Neural crest cell (in vitro differentiated cells): ENCODE measurements around a stretch of chr11.

DNA sequence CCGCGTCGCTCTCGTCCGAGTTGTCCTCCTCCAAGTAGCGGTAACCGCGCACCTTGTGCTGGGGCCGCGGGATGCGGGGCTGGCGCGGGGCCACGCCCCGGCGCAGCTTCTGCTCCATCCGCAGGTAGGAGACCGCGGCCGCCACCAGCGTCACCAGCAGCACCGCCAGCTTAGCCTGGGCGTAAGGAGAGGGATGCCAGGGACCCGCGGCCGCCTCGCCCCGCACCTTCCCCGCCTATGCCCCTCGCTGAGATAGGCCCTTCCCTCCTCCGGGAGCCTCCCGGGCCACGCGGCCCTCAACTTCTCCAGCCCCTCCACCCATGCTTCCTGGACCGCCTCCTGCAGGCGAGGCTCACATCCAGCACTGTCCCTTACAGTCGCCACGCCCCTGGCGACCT lies 12.2 kb downstream of the UNC93B1 start:
- PRO-cap: no peak

DNA sequence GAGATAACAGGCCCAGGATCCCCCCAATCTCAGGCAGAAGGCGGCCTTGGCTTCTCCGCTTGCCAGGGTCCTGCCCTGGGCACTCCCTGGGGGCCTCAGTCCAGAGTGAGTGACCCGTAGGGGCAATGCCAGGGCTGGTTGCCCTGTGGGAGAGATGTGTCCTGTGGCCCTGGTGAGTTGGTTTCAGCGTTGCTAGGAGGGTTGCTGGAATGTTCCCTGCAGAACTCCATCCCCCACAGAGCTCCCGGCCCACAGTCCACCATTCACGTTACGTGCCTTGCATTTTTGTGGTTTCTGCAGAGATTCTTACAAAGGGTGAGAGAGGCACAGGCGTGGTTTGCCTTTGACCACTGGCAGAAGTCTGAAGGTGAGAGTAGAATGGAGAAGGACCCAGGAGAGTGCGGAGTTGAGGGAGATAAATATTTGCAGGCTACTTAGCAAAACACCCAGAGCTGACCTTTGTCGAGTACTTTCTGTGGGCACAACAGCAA lies 3.0 kb downstream of the ALDH3B1 start:
- PRO-cap: bidirectional peak, plus-strand start at position 356 of the sequence, minus-strand start at position 185 of the sequence

- PRO-cap: no peak
Observed at GRCh38 chr11:68039150-68039672, 386 bp downstream of the TCIRG1 start.

- PRO-cap: no peak
Observed at GRCh38 chr11:68039673-68040102, 863 bp downstream of the TCIRG1 start.

DNA sequence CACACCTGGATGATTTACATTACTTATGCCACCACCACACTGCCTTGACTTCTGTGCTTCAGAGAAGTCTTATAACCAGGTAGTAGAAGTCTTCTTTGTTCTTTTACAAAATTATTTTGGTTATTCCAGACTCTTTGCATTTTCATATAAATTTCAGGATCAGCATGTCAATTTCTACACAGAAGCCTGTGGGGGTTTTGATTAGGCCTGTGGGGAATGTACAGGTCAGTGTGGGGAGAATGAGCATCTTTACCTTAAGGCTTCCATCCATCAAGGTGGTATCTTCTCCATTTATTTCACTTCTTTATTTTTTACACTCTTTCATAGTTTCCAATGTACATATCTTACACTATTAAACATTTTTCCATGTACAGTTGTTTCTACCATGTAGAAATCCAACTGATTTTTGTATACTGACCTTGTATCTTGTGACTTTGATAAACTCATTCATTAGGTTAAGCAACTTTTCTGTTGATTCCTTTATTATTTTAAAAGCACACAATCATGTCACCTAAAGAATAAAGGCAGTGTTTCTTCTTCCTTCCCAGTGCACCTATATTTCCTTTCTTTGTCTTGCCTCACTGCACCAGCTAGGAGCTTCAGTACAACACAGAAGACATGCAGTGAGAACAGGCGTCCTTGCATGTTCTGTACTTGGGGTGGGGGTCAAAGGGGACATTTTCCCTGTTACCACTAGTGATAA lies 19.5 kb downstream of the TCIRG1 start:
- PRO-cap: no peak

DNA sequence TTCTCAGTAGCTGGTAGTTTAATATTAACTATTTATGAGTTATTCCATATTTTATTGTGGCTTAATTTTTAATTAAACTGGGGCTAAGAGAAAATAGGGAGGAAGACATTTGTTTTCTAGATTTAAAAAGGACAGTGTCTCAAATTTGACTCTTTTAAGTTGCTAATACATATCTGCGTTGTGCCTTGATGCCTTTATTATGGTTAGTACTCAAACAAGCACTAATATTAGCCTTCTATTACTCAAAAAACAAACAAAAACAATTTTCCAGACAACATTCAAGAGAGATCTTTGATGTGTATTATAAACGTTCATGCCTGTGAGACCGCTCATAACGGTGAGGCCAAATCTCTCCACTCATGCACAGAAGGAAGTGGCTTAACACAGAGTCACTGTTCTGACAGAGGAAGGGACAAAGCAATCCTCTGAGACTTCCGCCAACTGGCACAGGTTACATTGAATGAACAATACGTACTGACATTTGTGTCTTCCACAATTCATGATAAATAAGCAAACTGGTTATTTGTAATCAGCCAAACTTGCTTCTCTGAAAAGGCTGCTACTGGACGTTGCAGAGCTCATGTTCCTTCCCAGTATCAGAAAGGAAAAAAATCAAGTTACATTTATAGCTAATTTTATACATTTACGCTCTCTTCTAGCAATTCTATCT lies 30.5 kb downstream of the CHKA start:
- PRO-cap: no peak

DNA sequence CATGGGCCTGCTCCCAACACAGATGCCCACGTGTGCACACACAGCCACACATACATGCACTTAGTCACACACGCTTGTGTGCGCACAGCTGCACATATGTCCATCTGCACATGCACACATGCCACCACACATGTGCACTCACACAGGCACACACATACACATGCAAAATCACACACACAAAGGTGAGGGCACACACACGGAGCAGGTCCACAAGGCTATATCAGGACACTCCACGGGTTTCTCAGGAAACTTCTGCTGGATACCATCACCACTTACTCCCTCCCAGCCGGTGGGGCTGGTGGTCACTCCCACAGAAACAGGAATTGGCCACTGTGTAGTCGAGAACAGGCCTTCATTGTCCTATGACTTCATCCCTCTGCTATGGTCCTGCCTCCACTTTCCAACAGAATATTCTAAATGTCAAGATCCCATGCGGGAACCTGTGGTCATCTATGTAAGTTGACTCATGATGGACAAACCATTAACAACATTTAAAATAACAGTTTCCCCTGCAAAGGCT lies 2.2 kb downstream of the C11orf24 start:
- PRO-cap: bidirectional peak, plus-strand start at position 411 of the sequence, minus-strand start at position 254 of the sequence

DNA sequence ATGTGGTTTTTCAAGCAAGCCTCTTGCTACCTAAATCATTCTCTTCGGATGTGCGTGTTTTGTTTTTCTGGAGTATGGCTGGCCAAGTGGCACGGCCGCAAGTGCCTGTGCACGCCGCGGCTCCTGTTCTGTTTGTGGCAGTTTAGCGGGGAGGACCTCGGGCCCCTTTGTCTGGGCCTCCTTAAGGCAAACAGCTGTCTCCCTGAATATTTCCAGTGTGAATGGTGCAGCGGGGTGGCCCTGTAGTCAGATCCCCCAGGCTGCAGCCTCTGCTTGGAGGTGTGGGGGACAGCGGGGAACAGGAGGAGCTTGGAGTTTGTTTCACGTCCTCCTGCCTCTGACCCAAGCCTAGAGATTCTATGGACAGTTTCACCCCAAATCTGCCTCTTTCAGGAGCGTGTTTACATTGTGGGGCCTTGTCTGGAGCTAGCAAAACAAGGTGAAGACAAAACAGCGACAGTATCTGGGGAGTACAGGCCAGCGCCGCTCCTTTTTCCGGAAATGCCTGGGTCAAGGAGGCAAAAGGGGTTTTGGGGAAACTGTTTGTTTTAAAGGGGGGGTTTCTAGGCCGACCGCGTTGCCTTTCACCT lies 1.3 kb downstream of the LRP5 start:
- PRO-cap: bidirectional peak, plus-strand start at position 215 of the sequence, minus-strand start at position 134 of the sequence

DNA sequence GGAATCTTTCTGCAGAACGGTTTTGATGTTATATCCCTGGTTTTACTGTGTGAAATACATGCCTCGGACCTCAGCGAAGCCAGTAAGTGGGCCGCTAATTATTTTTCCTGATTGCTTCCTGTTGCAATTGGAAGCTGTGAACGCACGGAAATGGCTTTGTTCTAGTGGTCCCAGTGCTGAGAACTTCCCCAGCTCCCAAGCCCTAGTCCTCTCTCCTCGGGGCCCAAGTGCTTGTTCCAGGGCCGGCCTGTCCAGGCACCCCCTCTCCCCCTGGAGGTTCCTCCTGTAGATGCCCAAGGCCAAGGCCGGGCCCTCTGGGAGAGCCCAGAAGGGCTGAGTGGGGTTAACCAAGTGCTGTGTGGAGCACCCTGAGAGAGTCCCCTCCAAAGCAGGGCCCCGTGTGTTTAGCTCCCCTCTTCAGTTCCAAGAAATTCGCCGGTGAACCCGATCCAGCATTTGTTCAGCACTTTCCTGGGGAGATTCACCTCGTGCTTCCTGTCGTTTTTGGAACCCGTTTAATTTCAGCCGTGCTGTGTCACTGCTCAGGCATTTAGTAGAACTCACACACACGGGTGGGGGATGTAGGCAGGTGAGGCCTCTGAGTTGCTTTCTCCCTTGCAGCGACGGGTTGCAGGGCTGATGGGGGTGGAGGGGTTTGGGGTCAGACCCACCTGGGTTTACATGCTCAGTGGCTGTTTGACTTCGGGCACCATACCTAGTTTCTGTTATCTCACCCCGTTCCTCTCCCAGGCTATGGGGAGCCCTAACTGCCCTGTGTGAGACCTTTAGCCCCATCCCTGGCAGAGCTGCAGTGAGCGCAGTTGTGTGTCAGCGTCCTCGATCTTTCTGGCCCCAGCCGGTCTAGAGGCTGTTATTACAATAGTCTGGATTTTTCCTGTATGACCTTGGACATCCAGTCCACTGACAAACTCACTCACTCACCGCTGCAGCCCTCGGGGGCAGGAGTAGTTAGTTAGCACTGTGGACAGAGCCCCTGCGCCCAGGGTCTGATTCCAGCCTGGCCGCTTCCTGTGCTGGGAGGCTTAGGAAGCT lies 2.4 kb downstream of the LRP5 start:
- PRO-cap: no peak

DNA sequence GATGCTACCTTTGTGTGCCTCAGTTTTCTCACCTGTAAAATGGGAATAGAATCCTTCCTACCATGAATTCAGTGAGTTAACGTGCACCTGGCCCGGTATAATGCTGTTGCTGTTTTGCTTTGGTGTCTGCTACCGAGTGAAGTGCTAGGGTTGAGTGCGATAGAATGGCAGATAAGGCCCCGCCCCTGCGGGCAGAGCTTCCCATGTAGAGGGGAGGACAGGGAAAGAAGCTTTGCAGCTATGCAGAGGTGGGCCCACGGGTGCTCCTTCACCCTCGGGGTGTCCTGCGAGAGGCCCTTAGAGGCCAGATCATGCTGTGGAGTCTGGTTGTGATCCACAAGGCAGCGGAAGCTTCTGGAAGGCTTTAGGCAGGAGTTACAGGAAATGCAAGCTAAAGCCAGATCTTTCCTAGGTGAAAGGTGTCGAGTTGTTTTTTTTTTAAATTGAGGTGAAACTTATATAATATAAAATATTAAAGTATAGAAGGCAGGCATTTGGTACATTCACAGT lies 3.2 kb downstream of the LRP5 start:
- PRO-cap: no peak

- PRO-cap: no peak
Observed at GRCh38 chr11:68373506-68374086, 61.2 kb downstream of the LRP5 start.

DNA sequence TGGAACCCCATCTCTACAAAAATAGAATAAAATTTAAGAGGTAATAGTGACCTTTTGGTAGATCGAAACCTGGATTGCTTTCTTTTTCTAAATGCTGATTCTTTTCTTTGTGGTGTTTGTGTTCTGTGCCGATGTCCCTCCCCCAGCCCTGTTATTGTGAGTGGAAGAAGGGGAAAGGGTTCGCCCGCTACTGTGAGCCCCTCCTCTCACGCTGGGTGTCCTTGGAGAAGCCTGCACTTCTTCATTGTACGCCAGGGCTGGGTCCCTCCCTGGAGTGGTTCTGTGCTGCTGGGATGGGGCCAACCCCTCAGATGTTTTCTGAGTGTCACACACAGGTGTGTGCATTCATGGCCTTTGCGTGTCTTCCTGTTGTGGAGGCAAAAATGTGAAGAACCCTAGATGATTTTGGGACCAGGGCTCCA lies 59.7 kb upstream of the PPP6R3 start:
- PRO-cap: no peak

DNA sequence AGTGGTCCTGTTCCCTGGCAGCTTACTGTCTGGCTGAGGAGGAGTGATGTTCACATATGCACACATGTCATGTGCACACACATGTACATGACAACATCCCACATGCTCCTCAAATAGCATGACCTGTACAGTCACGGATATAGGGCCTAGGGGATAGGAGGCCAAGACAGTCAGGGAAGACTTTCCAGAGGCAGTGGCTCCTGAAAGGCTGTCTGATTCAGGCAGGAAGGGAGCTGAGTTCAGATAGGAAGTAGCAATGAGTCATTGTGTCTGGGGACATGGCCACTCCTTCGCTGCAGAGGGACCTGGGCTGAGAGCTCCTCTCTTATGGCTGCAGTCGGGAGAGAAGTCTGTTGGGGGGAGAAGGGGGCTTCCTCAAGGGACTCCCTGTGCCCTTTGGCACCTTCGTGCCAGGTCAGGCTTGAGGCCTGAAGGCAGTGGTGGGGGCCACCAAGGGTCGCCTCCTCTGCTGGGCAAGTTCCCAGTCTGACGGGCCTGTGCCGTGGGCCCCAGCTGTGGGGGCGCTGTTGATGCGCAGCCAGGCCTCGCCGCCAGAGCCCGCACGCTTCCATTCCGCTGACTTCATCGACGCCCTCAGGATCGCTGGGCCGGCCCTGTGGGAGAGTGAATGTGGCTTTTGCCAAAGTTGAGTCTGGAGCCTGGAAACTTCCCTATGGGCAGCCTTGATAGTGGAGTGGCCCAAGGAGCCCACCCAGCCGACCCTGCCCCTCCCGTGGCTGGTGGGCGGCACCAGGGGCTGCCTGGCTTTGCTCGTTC lies 23.0 kb upstream of the PPP6R3 start:
- PRO-cap: no peak

DNA sequence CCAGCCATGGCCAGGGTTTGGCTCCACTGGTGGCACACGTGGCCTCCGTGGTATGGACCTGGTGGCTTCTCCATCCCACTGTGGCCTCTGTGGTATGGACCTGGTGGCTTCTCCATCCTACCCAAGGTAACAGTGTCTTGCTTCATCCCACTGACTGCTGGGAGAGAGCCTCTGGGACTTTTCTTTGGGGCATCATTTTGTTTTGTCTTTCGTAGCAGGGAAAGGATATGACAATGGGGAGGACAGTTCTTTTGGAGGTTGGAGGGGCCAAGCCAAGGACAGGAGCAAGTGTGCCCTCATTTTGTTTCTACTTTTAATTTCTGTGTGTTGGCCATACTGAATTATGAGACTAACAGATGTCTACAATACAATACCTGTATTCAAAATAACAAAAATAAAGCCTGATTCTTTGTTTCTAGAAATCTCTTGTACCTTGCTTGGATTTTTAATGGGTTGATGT lies 69.4 kb upstream of the GAL start:
- PRO-cap: no peak

GRCh38 chr11:68660497-68660952 lies 23.8 kb upstream of the GAL start:
- PRO-cap: no peak

DNA sequence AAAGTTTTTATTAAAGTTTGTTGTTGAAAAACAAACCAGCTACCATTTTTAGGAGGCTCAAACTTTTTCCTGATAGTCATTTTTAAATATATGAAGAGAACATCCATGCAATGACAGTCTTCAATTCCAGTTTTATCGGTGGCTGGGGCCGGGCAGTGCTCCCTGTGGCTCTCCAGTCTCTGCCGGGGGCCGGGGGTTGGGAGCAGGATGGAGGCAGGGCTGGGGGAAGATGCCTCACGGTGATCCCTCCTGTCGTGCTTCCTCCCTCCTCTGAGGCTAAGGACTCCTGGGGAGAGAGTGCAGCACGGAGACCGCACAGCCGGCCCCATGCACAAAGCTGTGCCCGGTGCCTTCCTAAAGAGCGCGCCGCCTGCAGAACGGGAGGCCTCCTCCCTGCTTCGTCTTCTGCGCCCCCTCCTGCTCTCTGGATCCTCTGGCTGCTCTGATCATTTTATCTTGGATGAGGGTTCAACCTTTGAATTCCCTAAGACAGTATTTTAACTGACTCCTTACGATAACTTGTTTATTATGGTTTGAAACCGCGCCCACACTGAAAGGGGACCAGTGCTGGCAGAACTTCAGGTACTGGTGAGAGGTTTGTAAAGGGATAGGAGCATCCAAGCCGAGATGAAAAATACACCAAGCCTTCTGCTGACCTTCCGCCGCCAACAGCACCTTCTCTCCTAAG lies 20.6 kb downstream of the GAL start:
- PRO-cap: unidirectional peak, minus-strand start at position 272 of the sequence

DNA sequence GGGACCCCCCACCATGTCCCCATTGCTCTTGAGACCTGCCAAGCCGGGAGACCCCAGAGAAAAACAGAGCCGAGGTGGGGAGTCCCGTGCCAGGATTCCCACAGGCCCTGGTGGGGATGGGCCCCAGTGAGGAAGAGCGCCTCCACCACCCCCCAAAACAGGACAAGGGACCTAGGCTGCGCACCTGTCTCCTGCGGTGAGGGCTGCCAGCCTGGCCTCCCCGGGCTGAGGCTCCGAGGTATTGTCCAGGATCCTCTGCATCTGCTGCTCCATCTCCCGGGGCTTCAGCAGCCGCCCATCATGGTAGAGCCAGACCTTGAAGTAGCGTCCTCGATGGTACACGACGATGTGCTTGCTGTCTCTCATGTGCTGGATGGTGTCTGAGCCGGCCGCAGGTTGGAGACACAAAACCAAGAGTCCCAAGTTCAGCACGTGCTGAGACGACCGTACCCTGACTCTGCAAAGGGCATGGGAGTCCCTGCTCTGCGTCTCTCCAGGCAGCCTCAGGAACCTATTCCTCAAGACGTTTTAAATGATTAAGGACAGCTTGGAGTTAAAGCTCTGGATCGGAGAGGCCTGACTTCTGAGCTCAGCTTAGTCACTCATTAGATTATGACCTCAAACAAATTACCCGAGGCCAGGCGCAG lies 33.4 kb upstream of the TESMIN start:
- PRO-cap: no peak

DNA sequence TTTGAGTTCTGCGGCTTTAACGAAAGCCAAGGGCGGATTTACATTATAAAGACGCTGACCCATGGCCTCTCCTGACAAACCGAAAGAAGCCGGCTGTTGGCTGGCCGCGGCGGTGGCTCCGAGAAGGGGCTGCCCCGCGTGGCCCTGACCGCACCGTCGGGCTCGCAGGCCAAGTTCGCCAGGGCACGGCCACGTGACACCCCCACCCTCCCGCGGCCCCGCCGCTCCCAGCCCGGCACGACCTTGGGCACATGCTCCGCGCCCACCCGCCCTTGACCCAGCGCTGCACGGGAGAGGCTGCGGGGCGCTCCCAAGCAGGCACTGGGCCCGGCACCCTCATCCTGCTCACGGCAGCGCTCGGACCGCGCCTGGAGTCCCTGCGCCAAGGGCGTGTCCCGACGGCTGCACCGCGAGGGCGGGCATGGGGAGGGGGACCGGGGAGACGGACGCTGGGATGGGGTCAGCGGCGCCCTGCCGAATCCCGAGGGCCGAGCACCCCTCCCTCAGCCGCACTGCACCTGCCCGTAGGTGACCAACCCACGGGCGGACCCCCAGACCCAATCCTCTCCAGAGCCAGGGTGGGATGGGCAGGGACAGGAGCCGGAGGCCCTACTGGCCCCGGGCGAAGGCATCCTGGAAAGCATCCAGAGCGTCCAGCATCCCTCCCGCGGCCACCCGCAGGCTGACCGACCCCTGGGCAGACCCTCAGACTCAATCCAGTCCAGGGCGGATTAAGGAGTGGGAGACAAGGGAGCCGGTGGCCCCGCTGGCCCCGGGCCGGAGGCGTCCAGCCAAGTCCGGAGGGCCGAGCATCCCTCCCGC lies 828 bp downstream of the CPT1A start:
- PRO-cap: no peak

GRCh38 chr11:68843637-68844501 lies 2.2 kb upstream of the CPT1A start:
- PRO-cap: no peak

DNA sequence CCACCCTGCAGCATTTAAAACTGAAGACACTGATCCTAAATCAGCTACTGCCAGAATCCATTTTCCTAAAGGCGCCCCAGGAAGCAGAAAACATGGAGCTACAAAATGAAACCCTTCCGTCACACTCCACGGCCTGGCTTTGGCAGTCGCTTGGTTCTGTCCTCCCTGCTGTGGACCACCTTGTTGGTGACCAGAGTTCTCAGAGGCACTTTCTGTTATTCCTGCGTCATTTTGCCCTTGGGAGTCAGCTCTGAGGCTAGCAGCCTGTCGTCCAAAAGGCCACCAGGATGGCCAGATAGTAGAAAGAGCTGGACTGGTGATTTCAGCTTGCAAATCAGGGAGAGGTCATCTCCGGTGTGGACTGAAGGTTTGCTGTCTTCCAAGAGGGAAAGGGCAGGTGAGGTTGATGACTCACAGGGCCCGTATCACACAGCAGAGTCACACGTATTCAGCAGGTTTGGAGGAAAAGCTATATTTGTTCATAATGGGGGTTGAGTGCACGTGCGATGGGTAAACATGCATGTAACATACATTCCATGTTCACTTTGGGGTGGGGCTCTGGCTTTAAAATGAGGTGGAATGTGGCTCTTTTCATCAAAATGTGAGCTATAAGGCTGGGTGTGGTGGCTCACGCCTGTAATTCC lies 25.7 kb downstream of the MRPL21 start:
- PRO-cap: no peak